SK-N-SH (cell line): ENCODE data around the gene KIDINS220.

DNA sequence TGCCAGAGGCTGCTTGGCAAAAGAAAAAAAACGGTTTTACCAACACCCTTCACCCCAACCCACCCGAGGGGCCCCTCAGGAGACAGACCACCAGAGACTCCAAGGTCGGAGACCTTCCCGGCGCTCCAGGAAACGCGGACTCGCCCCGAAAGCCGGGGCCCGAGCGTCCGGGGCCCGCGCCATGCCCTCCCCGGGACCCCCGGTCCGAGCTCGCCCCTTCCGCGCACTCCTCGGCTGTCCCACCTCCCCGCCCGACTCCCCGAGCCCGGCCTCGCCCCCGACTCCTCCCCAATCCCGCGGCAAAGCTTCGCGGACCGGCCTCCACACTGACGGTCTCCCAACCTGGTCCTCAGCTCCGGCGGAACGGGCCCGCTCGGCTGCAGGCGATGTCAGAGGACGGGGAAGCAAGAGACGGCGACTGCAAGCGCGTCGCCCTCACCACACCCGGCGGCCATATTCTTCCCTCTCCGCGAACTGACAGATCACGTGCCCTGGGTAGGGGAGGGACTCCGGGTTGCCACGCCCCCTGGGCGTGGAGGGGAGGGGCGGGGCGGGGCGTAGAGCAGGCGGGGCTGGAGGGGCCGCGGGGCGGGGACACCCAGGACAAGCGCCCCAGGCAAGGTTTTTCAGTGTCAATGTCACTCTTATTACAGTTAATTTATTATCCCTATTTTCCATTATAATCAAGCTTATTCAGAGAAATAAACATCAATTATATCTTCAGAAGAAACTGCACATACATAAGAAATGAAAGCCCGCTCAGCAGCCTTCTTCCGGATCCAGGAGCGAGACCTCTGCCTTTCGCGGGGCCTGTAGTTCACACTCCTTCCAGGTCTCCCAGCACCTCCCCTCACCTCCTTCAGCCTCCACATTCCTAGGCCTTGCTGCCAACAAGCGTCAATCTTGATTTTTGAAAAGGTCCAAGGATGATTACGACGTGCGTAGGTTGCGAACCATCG lies at the start of gene KIDINS220:
KIDINS220 (minus strand) TSS at position 476 of the 959 bp plus-strand sequence.
- RRBS = 1% methylated on average over 34 of the region's 73 CpGs
CAGE:
- cytosol, long polyA plus RNA = start-site peak on the minus strand centred at position 465 of the sequence, 13 bp wide, 128 and 175 reads in 2 replicates
- long polyA plus RNA = start-site peak on the minus strand centred at position 465 of the sequence, 13 bp wide, 143 and 198 reads in 2 replicates
- nucleus, long polyA plus RNA = start-site peak on the minus strand centred at position 483 of the sequence, 57 bp wide, 172 and 522 reads in 2 replicates

DNA sequence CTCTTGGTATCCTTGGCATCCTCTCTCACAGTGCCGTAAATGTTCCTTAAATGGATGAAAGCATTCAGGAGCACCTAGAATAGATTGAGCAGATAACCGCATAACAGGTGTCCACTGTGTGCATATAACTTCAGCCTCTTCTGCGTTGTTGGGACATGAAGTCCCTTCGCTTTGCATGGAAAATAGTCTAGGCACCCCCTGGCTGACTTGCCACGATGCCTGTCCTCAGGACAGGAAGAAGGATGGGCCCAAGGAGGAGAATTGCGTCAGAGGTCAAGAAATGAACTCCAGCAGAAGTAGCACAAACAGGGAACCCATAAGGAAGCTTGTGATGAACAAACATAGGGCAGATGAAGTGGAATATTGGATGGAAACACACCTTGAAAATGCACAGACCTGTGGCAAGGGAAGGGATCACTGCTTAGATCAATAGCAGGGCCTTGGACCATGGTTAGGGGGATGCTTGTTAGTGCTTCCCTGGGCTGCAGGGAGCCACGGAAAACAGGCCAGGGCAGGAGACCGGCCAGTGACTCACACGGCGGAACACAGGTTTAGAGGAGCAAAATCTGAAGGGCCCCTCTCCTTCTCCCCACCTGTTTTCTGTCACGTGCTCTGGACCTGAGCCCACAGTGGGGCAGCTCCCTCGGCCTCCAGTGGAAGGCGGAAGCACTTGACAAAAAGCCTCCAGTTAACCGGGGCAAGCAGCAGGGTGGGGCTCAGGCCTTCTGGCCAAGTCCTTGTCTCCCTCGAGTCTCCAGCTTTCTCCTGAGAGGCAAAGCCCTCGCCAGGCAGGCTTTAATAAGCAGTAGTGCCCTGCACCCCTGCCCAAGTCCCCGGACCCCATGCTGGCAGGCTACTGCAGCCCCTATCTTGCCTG lies 99.2 kb upstream of the ASAP2 start:
- RRBS = no CpG with 5 or more reads among the region's 17 CpGs
CAGE:
- cytosol, long polyA plus RNA = no peak
- long polyA plus RNA = no peak
- nucleus, long polyA plus RNA = no peak

DNA sequence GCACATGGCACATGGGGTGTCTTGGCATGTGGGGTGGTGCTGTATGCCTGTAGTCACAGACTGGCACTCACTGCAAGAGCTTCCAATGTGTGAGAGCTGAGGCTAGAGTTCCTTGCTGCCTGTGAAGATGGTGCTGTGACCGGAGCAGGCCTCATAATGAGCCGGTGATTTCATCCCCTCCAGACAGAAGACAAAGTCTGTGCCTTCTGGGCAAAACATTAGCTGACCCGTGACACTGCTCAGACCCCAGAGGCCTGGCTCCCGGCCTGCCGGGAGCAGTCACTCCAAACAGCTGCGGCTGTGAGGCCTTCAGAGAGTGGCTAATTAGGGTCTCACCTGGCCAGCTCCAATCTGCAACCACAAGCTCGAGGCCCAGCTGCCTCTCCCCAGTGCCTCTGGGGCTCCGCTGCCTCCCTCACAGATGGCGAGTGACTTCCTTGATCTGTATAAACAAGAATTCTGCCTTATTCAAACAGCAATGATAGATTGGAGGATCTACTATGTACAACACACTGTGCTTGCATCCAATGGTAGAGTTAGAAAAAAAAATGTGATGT lies 98.5 kb upstream of the ASAP2 start:
- RRBS = 88% methylated on average over 3 of the region's 9 CpGs
CAGE:
- cytosol, long polyA plus RNA = no peak
- long polyA plus RNA = no peak
- nucleus, long polyA plus RNA = no peak

GRCh38 chr2:9207696-9208891 lies 1.5 kb downstream of the ASAP2 start:
- RRBS = 1% methylated on average over 14 of the region's 32 CpGs
CAGE:
- cytosol, long polyA plus RNA = no peak
- long polyA plus RNA = start-site peak on the plus strand at chr2:9208354-9208391, 52 and 52 reads in 2 replicates
- nucleus, long polyA plus RNA = start-site peak on the plus strand at chr2:9208351-9208391, 293 and 217 reads in 2 replicates

- RRBS = no CpG with 5 or more reads among the region's 7 CpGs
CAGE:
- cytosol, long polyA plus RNA = no peak
- long polyA plus RNA = no peak
- nucleus, long polyA plus RNA = no peak
Observed at GRCh38 chr2:9287702-9288188, 81.1 kb downstream of the ASAP2 start.

GRCh38 chr2:9298211-9299077 lies 91.8 kb downstream of the ASAP2 start:
- RRBS = no CpG with 5 or more reads among the region's 14 CpGs
CAGE:
- cytosol, long polyA plus RNA = no peak
- long polyA plus RNA = no peak
- nucleus, long polyA plus RNA = no peak

- RRBS = no CpG with 5 or more reads among the region's 2 CpGs
CAGE:
- cytosol, long polyA plus RNA = no peak
- long polyA plus RNA = no peak
- nucleus, long polyA plus RNA = no peak
Observed at GRCh38 chr2:9304851-9305668, 98.4 kb downstream of the ASAP2 start.

GRCh38 chr2:9322556-9323363 lies 100.6 kb downstream of the ITGB1BP1 start:
- RRBS = no CpG with 5 or more reads among the region's 23 CpGs
CAGE:
- cytosol, long polyA plus RNA = no peak
- long polyA plus RNA = no peak
- nucleus, long polyA plus RNA = no peak

GRCh38 chr2:9333410-9334055 lies 89.8 kb downstream of the ITGB1BP1 start:
- RRBS = no CpG with 5 or more reads among the region's 6 CpGs
CAGE:
- cytosol, long polyA plus RNA = no peak
- long polyA plus RNA = no peak
- nucleus, long polyA plus RNA = no peak

- RRBS = no CpG with 5 or more reads among the region's 5 CpGs
CAGE:
- cytosol, long polyA plus RNA = no peak
- long polyA plus RNA = no peak
- nucleus, long polyA plus RNA = no peak
Observed at GRCh38 chr2:9638494-9639050, 7.8 kb upstream of the YWHAQ start.

GRCh38 chr2:9797607-9798676 lies 45.3 kb upstream of the TAF1B start:
- RRBS = no CpG with 5 or more reads among the region's 19 CpGs
CAGE:
- cytosol, long polyA plus RNA = no peak
- long polyA plus RNA = no peak
- nucleus, long polyA plus RNA = no peak

DNA sequence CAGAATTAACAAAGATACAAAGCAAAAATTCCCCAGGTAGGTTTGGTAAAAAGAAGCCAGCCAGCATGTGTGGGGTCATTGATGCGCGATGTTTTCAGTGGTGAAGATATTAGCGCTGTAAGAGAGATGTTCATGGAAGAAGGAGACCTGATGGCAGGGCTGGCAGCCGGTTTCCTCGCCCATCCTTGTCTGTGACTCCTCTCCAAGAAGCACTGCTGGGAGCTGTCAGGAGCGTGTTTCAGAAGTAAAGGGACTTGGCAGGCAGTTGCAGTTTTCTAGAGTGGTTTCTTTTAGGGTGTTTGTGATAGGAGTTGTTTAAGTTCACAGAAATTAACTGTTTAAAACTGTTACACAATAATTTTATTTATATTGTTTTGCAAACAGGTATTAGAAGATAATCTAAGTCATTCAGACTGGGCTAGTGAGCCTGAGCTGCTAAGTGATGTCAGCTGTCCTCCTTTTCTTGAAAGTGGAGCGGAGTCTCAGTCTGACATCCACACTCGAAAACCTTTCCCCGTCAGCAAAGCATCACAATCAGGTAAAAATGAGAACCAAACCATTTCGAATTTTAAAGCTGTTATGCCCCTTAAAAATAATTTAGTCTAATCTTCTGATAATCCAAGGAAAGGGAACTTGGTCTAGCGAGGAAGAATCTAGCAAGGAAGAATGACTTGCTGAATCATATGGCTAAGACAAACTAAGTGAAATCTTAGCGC lies 24.8 kb downstream of the TAF1B start:
- RRBS = no CpG with 5 or more reads among the region's 12 CpGs
CAGE:
- cytosol, long polyA plus RNA = no peak
- long polyA plus RNA = no peak
- nucleus, long polyA plus RNA = no peak

- RRBS = no CpG with 5 or more reads among the region's 11 CpGs
CAGE:
- cytosol, long polyA plus RNA = no peak
- long polyA plus RNA = no peak
- nucleus, long polyA plus RNA = no peak
Observed at GRCh38 chr2:10170322-10170773, 47.8 kb downstream of the RRM2 start.

DNA sequence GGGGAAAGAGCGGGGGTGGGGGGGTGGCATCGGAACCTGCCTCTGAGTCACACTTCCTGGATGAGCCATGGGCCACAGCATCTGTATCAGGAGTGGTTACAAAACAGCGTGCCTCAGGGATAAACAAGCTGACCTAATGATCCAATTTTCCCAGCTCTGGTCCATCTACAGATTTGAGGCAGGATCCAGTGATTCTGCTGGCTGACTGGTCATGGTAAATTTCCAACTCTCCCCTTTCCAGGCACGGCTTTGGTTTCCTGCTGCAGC lies 4.8 kb upstream of the HPCAL1 start:
- RRBS = no CpG with 5 or more reads among the region's 4 CpGs
CAGE:
- cytosol, long polyA plus RNA = no peak
- long polyA plus RNA = no peak
- nucleus, long polyA plus RNA = no peak

DNA sequence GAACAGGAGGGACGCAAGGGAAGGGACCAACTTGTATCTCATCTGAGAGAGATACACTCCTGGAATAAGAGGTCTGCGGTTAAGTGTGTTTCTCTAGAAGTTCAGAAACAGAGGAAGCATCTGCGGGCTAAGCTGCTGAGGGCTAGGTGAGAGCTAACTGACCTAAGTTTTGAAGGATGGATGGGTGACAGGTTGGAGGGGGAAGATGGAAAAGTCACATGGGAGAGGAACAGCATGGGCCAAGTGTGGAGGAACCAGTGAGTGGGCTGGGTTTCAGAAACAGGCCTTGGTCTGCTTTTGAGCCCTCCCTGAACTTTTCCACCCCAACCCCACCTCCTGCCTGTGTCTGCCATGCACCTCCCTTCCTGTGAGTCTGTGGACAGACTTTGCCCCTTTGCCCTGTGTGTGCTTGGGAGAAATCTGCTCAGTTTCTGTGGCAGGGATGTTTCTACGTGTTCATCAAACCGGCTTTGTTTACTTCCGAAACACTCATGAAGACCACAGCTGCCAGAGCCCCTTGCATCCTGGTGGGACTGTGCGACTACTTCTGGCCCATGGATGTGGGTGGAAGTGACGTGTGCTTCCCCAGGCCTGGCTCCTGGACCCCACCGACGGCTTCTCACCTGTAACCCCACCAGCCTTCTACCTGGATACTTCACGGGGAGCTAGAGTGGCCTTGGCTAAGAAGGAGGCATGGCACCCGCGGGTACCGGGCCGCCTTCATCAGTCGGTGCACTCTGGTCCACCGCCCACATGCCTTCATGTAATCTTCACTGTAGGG lies 1.6 kb upstream of the HPCAL1 start:
- RRBS = no CpG with 5 or more reads among the region's 17 CpGs
CAGE:
- cytosol, long polyA plus RNA = no peak
- long polyA plus RNA = no peak
- nucleus, long polyA plus RNA = no peak

DNA sequence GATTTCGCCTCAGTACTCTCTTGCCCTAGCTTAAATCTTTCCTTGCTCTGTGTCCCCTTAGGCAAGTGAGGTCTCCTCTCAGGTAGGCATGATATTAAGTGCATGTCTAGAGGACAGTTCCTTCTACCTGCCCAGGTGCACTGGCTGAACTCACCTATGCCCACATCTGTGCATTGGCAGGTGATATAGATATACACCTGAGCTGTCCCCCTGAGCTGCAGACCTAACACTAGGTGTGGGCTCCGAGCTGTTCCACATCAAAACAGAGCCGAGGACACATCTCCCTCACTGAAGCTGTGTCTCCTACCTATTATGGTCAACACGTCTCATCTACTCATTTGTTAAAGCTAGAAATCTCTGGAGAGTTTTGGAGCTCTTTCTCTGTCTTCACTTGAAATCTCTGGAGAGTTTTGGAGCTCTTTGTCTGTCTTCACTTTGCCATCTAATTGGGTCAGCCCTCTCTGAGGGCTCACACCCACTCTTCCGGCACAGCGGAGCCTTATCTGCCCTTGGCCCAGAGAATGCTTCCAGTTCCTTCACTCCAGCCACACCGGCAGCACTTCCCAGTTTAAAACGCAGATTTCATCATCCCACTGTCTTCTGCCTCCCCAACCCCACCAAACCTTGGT lies 4.7 kb downstream of the HPCAL1 start:
- RRBS = 94% methylated on average over 3 of the region's 8 CpGs
CAGE:
- cytosol, long polyA plus RNA = no peak
- long polyA plus RNA = no peak
- nucleus, long polyA plus RNA = no peak

DNA sequence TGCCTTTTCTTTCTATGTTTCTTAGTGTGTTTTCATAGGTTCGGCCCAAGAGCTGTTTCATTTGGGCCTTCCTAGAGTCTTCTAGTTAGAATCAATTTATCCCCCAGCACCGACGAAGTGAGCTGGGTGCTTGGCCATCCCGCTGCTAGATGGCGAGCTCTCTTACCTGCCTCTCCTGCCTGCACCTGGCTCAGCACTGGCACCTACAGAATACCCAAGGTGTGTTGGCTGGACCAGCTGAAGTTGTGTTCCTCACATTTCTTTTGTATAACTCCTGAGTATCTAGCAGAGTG lies 5.7 kb downstream of the HPCAL1 start:
- RRBS = no CpG with 5 or more reads among the region's 5 CpGs
CAGE:
- cytosol, long polyA plus RNA = no peak
- long polyA plus RNA = no peak
- nucleus, long polyA plus RNA = no peak

DNA sequence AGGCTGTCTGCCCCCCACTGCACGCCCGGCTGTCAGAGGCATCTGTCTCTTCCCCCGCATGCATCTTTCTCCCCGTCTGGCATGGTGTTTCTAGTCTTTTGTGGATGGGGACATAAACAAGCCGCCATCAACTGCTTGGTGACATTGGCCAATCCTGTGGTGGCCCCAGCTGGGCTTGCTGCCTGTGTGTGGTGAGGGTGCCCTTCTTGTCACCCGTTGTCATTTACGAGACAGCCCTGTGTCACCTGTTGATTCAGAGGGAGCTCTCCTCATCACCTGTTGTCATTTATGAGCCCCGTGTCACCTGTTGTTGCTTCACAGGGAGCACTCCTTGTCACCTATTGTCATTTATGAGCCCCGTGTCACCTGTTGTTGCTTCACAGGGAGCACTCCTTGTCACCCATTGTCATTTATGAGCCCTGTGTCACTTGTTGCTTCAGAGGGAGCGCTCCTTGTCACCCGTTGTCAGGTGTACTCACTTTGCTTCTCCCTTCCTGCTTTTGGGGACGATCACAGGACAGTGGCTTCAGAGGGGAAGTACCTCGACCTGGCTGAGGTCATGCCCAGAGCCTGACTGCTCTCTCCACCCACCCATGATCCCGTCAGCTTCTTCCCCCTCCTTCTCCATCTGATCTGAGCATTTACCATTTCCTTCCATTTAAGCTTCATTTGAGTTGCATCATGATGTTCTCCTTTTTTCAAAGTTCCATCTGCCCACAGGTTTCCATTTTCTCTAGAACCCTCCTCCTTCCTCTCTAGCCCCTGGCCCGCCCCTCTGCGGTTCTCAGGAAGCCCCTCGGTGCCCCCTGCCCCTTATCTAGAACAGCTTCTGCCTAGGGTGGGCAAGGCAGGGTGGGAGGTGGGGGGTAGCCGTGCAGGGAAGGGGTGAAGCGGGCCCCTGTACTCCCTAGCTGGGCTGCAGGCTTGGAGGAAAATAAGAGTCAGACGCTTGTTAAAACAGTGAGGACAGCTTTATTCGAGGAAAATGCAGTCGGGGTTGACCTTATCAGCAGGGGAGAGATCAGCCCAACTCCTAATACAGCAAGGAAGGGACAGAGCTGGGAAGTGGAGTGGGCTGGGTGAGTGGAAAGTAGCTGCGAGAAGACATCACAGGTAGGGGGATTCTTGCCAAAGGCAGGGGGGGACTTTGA lies 29.3 kb downstream of the HPCAL1 start:
- RRBS = 97% methylated on average over 2 of the region's 23 CpGs
CAGE:
- cytosol, long polyA plus RNA = no peak
- long polyA plus RNA = no peak
- nucleus, long polyA plus RNA = no peak

GRCh38 chr2:10368381-10369075 lies 65.8 kb downstream of the HPCAL1 start:
- RRBS = 98% methylated on average over 3 of the region's 25 CpGs
CAGE:
- cytosol, long polyA plus RNA = no peak
- long polyA plus RNA = no peak
- nucleus, long polyA plus RNA = no peak

DNA sequence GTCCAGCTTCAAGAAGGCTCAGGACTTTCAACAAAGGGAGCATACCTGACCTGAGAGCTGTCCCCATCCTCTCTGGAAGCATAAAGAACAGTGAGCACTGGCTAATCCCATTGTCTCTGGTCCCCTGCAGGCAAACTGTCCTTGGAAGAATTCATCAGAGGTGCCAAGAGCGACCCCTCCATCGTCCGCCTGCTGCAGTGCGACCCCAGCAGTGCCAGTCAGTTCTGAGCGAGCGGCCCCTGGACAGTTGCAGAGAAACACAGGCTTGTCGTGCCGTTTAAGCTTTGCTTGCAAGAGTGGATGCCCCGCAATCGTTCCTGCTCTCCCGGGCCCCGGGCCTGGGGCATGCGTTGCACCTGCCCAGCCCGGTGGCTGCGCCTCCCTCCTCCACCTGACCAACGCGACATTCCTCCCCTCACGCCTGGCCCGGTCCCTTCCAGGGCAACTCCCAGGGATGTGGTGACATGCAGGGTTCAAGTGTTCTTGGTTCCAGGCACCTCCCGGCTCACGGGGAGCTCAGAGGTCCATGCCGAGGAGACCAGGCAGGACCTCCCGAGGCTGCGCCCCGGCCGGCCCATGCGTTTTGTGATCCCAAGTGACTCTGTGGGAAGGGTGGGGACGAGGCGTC lies 21.4 kb downstream of the ODC1 start:
- RRBS = 97% methylated on average over 12 of the region's 29 CpGs
CAGE:
- cytosol, long polyA plus RNA = no peak
- long polyA plus RNA = no peak
- nucleus, long polyA plus RNA = no peak